Aortic smooth muscle cell (primary cell): Measurements from ENCODE around the genes C2orf88 and SLC39A10.

DNA sequence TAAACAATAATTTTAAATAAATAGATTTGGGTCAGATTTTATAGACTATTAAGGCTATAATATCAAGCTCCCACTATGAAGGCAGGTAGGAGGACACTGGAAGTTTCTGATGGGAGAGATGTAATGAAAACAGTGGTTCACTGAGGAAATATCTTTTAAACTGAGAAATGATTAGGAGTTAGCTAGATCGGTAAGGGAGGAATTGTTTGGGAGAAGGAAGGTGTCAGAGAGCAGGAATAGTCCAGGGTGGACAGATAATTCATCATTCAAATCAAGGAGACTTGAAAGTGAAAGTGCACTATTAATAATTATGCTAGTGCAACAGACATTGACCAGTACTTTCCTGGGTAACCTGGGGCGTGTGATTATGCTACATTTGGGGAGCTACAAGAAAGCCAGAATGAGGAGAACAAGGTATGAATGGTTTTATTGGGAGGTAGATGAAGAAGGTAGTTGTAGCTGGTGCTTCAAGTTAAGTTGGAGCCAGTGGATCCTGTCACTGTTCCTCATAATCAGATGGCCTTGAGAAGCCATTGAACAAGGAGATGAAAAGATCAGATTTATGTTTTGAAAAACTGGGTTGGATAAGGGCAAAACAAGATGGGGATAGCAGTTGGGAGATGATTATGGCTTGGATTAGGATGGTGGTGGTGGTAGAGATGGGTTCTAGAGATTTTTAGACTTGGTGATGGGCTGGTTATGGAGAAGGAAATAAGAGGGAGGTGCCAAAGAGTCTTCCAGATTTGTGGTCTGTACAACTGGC, 28.4 kb downstream of the ANKAR start:
- RRBS, result no CpG with 5 or more reads among the region's 2 CpGs

DNA sequence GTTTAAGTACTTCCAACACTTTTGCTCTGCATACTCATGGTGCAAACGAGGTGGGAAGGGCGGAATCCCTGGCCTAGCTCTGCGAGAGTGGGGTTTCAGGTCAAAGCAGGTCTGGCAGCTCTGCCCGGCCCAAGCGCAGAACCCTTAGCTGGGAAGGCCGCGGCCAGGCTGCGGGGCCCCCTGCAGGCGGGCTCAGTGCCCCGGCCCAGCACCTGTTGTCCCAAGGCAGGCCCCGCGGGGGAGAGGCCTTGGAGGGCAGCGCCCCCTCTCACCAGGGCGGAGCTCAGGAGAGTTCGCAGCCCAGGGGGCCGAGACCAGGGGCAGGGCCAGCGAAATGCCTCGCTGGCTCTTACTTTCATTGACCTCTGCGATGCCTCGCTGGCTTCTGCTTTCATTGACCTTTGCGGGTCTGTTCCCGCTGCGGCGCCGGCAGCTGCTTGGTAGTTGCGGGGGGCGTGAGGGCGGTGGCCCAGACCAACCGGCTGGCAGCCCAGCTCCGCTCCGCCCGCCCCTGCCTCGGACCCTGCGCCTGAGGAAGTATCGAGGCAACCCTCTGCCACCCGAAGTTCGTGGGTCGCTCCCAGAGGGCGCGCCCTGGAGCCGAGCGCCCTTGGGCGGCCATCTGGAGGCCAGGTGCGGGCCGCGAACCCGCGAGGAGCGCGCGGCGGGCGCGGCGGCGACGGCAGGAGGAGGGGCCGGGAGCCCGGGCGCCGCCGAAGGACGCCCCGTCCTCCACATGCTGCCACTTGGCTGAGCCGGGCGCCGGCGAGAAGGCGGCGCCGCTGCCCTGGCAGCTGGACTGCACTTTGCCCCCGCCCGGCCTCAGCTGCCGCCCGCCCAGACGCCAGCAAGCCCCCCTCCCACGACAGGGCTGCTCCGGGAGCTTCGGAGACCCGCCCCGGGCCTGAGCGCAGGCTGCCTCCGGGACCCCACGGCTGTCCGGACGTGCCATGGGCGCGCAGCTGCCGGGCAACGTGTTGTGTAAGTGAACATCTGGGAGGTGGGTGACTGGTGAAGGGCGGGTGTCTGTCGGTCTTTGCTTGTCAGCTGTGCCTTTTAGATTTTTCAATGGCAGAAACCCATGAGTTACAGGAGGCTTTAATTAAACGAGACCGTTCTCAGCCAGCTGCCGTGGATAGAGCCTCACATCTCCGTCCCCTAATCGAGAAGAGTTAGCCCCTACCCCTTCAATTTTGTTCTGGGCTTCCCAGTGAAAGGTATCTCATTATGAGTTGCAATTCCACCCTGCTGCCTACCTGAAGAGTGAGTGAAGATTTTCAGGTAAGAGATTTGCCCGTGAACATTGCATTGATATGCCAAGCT, at the start of gene C2orf88:
C2orf88 (plus strand) TSS at position 735 of the 1,323 bp plus-strand sequence.
- RRBS, result 4% methylated on average over 30 of the region's 98 CpGs

GRCh38 chr2:190183231-190183968, 2.7 kb downstream of the C2orf88 start:
- RRBS, result no CpG with 5 or more reads among the region's 5 CpGs

GRCh38 chr2:190235430-190235765, 54.7 kb downstream of the C2orf88 start:
- RRBS, result no CpG with 5 or more reads among the region's 1 CpG

DNA sequence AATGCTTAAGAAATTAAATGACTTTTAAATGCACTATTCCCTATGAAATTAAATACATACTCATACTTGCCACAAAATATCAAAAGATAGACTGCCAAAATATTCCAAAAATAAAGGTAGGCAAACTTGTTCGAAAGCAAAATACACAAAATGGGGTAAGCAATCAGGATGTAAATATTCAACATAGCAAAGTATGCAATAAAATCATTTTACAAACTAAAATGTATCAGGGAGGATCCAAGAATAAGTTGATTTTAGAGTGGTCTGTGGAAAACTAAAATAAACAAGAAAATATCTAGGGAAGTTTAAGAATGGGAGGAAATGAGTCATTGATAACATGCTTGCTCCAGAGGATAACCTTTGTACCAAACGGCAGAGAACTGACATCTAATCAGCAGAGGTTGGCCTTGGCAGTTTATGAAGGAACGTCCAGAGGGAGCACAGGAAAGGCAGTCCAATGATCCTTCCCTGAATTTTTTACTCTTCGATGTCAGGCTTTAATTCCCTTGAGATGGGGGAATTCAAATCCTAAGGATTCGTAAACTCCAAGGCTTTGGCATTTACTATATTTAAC, 9.0 kb upstream of the INPP1 start:
- RRBS, result no CpG with 5 or more reads among the region's 5 CpGs

DNA sequence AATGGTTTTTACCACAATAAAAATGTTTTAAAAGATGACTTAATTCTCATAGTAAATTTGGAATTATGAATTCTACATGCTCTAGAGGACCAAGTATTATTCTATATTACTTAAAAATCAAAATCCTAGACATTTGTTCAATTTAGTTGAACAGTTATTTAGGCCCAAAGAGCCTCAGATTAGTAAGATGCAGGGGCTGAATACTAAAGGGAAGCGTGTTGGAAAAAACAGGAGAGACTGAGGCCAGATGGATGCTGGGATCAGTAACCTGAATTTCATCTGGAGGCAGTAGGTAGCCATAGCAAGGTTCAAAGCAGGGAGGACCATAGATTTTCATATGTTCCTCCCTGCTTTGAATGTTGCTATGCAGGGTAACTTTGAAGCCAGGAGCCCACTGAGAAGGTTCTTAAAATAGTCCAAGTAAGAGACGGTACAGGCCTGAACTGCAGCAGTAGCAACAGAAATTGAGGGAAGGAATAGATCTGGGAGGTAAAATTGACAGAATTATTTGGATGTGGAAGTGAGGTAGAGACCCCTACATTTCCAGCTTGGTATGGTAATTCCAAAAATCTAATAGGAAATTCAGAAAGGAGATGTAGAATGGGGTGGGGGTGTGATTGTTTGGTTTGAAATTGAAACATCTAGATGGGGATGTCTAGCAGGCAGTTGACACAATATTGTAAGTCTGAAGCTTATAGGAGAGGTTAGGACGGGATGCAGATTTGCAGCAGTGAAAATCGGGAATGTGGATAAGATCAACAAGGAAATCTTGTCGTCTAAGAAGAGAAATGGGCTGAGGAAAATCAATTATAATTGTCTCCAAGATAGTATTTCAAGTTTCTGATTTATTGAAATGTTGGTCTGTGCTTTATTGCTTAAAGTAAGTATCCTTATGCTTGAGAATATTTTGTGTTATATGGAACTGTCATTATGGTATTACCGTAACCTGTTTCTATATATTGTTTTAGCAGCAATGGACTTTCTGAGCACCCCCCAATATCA, 34.3 kb downstream of the MFSD6 start:
- RRBS, result no CpG with 5 or more reads among the region's 6 CpGs

GRCh38 chr2:190469601-190470237, 61.6 kb downstream of the MFSD6 start:
- RRBS, result no CpG with 5 or more reads among the region's 2 CpGs

DNA sequence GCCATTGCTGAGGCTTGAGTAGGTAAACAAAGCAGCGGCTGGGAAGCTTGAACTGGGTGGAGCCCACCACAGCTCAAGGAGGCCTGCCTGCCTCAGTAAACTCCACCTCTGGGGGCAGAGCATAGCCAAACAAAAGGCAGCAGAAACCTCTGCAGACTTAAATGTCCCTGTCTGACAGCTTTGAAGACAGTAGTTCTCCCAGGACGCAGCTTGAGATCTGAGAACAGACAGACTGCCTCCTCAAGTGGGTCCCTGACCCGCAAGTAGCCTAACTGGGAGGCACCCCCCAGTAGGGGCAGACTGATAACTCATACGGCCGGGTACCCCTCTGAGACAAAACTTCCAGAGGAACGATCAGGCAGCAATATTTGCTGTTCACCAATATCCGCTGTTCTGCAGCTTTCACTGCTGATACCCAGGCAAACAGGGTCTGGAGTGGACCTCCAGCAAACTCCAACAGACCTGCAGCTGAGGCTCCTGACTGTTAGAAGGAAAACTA, 62.9 kb downstream of the NEMP2 start:
- RRBS, result no CpG with 5 or more reads among the region's 7 CpGs

DNA sequence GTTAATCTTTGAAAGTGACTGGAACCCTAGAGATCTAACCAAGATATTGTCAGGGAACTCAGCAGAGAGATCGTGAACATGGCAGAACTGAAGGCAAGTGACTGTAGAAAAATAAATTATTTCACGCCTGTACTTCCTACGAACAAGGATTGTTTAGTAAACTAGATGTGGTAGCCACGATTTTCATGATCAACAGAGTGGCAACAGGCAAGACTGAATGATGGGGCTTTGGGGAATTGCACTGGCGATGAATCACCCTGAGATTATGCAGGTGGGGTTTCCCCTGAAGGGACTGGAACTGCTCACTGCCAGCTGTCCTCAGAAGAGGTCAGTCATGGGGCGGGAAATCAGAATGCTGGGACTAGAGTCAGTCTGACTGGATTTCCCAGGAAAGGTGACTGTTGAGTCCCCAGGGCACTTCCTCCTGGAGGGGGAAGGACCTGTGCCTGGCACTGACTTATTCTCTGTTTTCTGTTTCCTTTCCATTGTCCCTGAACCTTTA, 69.8 kb downstream of the NAB1 start:
- RRBS, result no CpG with 5 or more reads among the region's 6 CpGs

DNA sequence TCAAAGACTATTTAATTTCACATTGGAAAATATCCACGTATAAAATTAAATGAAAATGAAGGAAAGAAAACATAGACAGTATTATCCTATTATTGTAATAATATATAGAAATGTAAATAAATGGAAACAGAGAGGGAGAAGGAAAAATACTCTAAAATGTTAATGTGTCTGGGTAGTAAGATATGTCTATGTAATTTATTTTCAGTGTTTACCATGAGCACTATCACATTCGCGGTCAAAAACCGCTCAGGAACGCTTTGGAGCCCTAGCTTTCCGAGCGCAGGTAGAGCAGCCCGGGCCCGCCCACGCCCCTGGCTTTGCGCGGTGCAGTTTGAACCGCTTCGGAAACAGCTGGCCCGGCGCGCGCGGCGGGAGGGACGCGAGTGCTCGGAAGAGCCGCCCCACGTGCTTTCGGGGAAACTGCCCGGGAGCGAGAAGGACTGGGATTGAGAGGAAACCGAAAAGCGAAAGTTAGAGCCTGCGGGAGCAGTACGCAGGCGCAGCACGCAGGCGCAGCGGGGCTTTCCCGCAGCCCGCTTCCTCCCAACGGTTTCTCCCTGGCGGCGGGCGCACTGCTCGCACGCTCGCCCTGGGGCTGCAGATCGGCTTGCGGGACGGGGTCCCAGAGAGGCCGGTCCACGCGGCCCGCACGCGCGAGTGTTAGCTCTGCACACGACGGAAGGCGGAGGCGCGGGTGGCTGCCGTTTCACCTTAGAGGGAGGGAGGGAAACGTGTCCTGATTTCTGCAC, 6.2 kb upstream of the STAT1 start:
- RRBS, result 1% methylated on average over 20 of the region's 62 CpGs

GRCh38 chr2:191177154-191177616, 26.4 kb upstream of the STAT4 start:
- RRBS, result no CpG with 5 or more reads among the region's 2 CpGs

GRCh38 chr2:191249240-191250056, 4.2 kb downstream of the MYO1B start:
- RRBS, result no CpG with 5 or more reads among the region's 1 CpG

DNA sequence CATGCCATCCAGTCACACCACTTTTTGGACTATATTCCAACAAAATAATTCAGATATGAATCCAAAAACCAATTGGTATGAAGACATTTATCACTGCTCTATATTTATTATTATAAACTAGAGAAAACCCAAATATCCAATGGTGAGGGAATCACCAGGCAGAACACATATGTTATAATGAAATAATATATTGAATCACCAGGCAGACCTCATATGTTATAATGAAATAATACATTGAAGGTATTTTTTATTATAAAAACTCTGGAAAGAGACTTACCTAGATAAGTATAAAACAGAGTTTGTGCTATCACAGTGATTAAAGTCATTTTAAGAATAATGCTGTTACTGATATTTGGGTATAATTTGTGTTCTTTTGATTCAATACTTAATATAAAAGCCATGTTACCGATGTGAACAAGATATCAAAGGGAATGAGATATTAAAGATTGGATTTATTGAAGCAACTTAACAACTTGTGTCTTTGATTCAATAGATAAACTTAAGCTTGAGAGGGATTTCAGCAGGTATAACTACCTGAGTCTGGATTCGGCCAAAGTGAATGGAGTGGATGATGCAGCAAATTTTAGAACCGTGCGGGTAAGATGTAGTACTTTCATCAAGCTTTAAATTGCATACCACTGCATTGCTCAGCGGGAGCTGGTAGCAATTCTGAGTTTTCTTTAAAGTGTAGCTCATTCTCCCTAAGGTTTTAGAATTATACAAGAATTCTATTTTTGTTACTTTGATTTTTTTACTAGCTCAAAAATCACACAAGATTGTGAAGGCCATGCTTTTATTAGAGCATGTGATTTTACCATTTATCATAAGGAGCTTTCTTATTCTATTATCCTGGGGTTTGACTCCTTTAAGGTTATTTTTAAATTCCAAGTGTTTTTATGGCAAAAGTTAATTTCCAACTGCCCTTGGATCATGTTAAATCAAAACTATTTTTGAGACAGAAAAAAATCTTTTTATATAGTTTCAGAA, 116.9 kb downstream of the MYO1B start:
- RRBS, result no CpG with 5 or more reads among the region's 5 CpGs

GRCh38 chr2:191617360-191618055, 60.4 kb upstream of the NABP1 start:
- RRBS, result no CpG with 5 or more reads among the region's 5 CpGs

GRCh38 chr2:191688382-191688851, 10.5 kb downstream of the NABP1 start:
- RRBS, result no CpG with 5 or more reads among the region's 2 CpGs

- RRBS, result 2% methylated on average over 11 of the region's 66 CpGs
Measured at GRCh38 chr2:195656509-195657409, at the start of gene SLC39A10. TSS of gene SLC39A10 (plus strand) at chr2:195657226.

- RRBS, result no CpG with 5 or more reads among the region's 1 CpG
Measured at GRCh38 chr2:196138067-196138521, 33.3 kb downstream of the STK17B start.

DNA sequence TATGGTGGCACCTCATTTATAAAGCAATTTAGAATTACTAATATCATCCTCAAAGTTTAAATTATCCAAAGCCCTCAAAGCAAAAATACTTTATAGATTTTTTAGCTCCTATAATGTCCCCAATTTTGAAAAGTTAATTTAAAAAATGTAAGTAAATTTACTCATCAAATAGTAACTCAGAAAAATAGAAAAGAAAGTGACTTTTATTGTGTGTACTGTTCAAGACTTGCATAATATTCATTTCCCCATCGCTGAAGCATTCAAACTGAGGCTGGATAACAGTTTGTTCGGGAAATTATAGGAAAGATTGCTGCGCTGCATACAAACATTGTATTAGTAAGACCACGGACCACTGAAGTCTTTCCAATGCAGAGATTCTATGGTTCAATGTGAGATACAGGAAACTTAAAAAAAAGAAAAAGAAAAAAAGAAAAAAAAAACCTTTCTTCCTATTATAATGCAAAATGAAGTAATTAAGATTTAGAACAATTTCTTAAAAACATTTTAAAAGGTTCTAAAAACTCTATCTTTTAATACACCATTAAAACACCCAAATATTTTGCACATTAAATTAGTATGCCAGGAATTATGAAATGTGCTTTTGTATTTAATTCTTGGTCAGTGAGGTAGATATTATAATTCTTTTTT, 10.4 kb downstream of the STK17B start:
- RRBS, result no CpG with 5 or more reads among the region's 4 CpGs

GRCh38 chr2:196165683-196165958, 5.8 kb downstream of the STK17B start:
- RRBS, result no CpG with 5 or more reads among the region's 2 CpGs